LNCaP clone FGC (cell line): ENCODE results near the genes THAP5 and IMMP2L.

DNA sequence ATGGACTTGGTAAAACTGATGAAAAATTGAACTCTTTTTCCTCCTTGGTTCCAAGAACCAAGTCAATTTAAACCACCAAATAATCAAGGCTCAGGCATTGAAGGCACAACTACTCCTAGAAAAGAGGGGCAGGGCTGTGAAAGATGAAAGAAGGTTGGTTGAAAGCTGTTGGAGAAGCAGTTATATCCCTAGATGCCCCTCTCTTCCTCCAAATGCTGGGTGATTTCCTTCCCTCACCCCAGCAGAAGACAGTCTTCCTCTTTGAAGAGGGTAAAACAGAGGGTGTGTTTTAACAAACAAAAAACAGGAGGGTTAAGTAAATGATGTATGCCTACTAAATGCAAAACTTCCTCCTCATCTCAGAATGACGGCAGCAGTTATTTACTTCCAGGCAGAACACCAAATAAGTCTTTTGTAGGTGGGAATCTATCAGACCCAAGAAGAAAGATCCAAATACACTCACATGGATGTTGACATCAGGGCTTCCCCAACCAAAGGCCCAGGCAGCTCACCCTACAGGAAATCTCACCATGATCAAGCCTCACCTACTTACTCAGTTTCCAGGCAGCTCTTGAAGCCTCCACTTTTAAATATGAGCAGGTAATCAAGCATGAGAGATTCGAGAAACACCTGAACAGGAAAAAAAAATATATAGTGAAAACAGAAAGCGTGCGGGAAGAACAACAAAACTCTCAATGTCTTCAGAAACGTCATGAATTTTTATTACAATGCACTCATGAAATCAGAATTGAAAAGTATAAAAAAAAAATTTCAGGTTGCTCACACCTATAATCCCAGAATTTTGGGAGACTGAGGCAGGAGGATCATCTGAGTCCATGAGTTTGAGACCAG is 27.1 kb upstream of the SLC26A4 start:
- RRBS, 2 experiments = no CpG with 5 or more reads among the region's 5 CpGs

DNA sequence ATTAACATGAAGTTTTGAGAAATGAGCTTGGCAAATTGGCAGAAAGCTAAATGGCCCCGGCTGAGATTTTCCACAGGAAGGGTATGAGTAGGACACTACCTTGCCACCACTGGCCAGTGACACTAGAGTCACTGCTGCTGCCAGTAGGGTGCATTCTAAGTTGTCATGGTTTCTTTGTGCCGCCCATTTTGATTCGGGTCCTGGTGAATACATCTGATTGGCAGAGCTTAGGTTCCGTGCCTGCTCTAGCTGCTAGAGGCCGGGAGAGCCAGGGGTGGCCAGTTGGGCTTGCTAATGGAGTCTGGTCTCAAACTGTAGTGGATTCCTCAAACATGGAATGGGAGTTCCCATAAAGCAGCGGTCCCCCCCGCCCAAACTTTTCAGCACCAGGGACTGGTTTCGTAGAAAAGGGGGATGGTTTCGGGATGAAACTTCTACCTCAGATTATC is 10.6 kb upstream of the DLD start:
- RRBS, 2 experiments = no CpG with 5 or more reads among the region's 9 CpGs

DNA sequence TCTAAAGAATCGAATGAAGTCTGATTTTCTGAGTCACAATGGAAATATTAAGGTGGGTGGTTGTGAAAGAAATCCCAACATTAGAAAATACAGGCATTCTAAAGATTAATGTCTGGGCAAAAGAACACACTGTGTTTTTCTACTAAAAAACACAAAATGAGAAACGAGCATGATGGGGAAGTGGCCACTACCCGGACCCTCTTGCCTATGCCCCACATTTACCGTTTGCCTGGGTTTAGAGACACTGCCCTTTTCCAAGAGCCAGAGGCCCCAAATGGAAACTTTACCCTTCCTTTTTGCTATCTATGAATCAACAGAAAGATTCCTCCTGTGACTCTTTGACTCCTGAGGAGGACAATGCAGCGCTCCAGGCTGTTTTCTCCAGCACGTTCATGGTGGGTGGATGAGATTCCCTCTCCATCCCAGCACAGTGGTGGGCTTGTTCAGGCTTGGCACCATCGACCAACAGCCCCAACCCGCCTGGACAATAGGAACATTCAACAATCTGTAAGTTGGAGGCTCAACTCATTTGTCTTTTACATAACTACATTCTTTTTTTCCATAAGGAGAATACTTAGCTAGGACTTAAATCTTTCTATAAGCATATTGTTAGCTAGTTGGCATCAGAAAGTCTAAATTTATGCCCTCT is 55.8 kb downstream of the DLD start:
- RRBS, 2 experiments = no CpG with 5 or more reads among the region's 8 CpGs

GRCh38 chr7:107952370-107952937 is 50.5 kb downstream of the LAMB1 start:
- RRBS, 2 experiments = no CpG with 5 or more reads among the region's 5 CpGs

DNA sequence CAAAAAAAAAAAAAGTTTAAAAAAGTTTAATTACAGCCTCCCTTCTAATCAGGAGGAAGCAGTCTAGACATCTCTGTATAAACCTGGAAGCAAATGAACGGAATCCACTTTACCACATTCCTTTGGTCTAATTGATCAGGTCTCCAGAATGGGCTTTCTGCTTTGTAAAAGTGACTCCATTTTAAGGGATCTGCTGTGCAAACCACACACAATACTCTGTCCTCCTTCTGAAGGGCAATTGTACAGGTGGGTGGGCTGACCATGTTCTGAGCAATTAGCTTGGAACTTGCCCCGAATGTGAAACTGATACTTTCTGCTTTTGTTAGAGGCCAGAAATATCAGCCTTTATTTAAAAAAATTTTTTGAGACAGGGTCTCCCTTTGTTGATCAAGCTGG is 2.8 kb downstream of the LAMB1 start:
- RRBS, 2 experiments = no CpG with 5 or more reads among the region's 2 CpGs

DNA sequence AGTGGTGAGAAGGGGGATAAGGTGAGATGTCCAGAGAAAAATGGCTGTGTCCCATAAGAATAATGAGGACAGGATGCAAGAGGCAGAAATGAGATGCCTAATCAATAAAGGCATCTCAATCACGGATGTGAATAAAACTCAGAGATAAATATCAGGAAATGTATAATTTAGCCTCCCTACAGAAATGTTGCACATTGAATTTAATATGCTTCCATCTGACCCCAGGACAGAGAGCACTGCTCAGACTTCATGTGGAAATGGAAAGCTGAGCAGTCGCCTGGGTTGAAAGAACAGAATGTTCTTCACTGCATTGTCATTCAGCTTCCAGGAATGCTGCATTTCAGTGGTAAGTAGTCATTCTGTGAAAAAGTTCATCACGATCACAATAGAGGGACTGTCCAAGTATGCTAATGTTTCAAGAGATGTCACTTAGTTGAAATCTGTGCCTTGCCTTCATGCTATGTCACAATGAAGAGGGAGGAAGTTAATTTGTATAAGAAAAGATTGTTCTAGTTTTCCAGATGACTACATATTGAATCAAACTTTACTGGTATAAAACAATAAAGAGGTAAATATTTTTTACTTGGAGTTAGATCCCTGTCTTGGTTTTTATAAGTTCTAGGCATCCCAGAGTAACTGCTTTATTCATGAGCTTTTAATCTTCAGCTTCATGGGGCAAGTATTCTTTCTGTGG is 147.3 kb downstream of the NRCAM start:
- RRBS, 2 experiments = no CpG with 5 or more reads among the region's 3 CpGs

GRCh38 chr7:108523583-108523993 is 2.3 kb downstream of the PNPLA8 start:
- RRBS, 2 experiments = no CpG with 5 or more reads among the region's 6 CpGs

DNA sequence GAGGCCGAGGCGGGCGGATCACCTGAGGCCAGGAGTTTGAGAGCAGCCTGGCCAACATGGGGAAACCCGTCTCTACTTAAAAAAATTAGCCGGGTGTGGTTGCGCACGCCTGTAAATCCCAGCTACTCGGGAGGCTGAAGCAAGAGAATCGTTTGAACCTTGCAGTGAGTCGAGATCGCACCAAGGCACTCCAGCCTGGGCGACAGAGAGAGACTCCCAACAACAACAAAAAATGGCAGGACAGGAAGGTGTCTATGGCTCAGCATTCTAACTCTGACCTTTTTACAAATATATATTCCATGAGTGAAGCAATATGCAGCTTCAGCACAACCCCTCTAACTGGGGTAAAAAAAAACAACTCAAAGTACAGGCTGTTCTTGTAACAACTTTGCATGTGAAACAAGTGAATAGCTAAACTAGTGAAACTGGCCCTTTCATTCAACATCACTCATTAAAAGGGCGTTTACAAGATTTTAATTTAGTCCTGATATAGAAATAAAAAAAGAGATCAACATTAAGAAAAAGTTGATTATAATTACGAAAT is 1.3 kb downstream of the PNPLA8 start:
- RRBS, 2 experiments = no CpG with 5 or more reads among the region's 14 CpGs

DNA sequence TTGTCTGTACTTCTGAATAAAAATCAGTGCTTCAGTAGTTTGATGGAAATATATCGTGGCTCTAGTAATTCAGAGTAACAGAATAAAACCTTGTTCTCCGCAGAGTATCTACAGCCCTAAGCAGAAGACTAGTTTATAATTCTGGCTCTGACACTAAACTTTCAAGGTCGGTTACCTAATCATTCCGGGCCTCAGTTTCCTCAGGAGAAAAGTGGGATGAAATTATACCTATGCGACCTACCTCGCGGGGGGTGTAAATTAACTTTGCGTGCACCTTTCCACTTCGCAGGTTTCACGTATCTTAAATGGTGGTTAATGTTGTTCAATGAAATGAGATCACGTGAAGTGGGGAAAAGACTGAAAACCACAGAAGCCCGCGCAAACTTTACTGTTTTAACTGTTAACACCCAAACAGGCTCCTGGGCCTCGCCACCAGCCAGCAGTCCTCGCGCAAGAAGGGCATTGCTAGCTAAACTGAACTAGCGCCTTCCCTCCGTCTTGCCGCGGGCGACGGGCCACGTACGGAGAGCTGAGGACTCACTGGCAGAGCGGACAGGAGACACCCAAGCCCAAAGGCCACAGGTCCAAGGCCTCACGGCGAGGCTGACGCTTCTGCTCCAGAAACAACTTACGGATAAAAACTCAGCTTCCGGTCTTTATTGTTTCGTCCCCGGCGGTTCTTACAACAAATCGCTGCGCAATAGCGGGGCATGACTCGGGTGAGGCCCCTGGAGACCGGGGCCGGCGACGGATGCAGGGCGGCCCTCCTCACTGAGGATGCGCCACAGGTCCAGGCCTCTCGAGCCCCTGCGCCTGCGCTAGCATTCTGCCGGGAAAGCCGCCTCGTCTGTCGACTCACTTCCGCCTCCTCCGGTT is at the start of gene THAP5:
THAP5 (minus strand) TSS at position 849 of the 876 bp plus-strand sequence.
- RRBS, 2 experiments = 2 to 6% methylated on average over 11 to 12 of the region's 52 CpGs

- RRBS, 2 experiments = no CpG with 5 or more reads among the region's 2 CpGs
Measured at GRCh38 chr7:110822000-110823086, 268.6 kb upstream of the LRRN3 start.

DNA sequence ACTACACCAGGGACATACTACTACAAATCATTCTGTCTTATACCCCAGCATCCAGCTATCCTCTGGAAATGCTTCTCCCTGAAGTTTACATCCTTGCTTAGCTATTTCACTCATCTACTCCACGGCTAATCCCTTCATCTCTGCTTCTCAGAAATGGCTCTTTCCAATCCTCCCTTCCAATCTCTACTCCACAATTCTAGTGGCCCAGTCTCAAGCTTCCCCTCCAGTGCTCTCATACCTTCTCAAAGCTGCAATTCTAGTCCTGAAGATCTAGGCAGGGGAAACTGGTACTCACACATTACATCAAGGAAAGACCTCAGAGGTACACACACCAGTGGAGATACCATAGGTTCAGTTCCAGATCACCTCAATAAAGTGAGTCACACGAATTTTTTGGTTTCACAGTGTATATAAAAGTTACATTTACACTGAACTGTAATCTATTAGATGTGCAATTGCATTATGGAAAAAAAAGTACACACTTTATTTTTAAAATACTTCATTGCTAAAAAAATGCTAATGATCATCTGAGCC is 123.1 kb downstream of the IMMP2L start:
- RRBS, 2 experiments = no CpG with 5 or more reads among the region's 2 CpGs

DNA sequence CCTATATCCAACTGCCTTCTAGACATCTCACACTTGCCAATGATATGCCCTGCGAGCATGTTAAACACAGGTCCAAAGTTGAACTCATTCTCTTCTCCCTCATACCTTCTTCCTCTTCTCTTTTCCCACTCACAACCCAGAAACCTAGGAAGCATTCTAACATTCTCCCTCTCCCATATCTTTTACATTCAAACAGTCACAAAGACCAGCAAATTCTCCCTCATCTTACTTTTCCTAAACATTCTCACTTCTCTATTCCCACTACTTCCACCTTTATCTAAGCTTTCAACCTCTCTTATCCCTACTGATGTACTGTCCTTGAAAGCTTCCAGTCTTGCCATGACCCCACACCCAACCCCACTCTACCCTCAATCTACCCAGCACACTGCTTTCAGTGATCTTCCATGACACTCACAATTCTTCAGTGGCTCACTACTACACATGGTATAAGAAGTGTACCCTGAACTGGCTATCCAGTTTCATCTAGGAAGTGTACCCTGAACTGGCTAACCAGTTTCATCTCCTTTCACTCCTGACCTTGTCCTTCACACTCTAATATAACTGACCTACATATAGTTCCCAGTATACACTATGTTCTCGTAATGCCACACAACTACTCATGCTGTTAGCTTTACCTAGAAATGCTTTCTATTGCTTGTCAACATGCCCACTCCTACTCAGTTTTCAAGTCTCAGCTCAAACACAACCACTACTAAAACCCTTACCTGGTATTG is 5.3 kb downstream of the IMMP2L start:
- RRBS, 2 experiments = no CpG with 5 or more reads among the region's 2 CpGs

DNA sequence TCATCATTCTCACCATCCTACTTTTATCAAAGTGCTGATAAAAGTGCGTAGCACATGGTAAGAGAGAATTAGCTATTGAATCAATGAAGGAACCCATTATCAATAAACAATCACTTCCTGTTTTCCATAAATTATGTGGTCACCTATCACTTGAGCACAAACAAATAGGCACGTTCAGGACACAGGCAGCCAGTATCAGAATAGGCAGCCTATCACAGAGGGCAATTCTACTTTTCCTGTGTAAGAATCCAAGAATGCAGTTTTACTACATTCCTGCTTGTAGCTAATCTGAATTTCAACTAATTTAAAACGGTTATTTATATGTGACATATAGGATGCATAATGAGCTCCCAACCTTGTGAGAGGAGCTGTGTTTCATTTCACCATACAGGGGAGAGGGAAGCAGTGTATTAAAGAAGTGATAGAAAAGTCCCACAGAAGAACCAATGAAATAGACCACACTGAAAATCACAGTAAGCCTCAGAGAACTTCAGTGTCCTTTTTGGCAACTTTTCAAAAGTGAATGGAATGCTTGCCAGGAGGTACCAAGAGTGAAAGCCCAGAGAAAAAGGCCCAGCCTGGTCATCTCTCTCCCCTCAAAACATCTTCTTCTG is 1.5 kb downstream of the IMMP2L start:
- RRBS, 2 experiments = no CpG with 5 or more reads among the region's 3 CpGs

GRCh38 chr7:111562340-111562818 is at the start of gene IMMP2L:
IMMP2L (minus strand) TSS chr7:111562492.
- RRBS, 2 experiments = 1% methylated on average over 19 of the region's 41 CpGs

- RRBS, 2 experiments = no CpG with 5 or more reads among the region's 6 CpGs
Measured at GRCh38 chr7:111858646-111859356, 296.5 kb upstream of the IMMP2L start.

- RRBS, 2 experiments = no CpG with 5 or more reads among the region's 6 CpGs
Measured at GRCh38 chr7:111987433-111988127, 218.6 kb downstream of the DOCK4 start.

DNA sequence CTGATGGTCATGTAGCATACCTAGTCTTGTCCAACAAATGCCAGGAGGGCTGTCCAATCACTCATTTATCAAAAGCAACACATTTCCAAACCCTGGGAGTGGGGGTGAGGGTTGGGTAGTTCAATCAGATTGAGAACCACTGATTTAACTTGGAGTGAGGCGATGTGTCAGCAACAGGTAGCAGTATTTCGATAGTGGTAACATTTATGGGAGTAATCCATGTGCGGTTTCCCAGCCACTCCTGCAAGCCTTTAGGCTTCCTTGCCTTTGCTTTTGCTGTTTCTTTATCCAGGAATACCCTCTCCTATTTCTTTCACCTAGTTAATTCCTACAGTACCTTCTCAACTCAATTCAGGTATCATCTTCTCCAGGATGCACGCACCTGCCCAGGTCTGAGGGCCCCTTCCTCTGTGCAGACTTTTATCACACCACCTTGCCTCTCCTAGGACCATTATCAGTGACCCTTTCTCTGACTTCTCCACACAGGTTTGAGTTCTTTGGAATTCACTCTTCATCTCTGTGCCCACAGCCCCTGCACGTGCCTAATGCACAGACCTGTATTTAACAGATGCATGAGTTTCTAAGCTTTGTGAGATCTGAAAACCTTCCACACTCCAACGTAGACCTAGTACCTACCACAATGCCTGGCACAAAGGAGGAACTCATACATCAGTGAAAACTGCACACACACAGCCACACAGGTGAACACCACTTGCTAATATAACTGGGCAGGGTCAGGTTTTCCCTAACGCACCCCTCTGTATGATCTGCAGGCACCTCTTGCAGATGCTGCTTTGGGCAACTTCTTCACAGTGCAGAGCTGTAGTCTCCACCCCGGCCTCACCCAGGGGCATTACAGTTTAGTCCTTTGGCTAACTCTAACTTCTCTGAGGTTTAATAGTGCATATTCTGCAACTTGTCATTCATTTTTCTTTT is 22.3 kb downstream of the DOCK4 start:
- RRBS, 2 experiments = no CpG with 5 or more reads among the region's 8 CpGs